AG09309 (cell line): ENCODE results near the gene ITIH4.

DNA sequence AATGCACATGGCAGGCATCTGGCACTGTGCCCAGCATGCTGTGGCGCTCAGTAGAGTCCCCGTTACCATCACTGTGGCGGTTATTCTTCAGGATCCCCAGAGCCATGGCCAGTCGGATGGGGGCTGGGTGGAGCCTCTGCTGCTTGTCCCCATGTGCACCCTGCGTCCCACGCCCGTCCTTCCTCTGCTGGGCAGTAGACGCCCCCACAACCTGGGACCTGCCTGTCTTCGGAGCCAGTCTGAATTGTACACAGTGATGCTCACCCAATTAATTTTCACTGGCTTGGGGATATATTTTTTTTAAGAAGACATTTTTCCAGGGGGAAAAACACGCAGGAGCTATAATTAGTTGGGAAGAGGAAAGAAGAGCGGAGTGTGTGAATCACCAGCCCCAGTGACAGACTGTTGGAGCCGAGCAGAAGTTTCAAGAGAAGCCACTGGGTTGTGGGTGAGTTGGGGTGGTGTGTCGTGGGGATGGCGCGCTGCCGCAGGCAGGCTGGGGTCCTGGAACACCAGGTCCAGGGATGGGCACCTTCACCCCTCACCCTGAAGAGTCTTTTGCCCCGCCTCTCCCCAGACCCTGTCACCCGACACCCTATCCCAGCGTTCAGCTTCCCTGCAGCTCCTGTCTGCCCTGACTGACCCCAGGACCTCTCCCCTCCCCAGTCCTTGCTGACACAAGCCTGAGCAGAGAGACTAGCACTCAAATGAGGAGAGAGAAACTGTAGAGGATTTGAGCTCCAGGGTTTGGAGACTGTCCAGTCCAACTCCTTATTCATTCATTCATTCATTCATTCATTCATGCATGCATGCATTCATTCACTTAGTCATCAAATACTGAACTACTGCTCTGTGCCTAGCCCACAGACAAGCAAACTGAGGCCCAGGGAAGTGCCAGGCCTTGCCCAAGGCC is 27.0 kb upstream of the RPL29 start:
- RRBS = no CpG with 5 or more reads among the region's 19 CpGs

- RRBS = no CpG with 5 or more reads among the region's 6 CpGs
These were observed 44.7 kb downstream of the POC1A start for GRCh38 chr3:52109448-52110047.

GRCh38 chr3:52110794-52111146 is 43.5 kb downstream of the POC1A start:
- RRBS = no CpG with 5 or more reads among the region's 3 CpGs

DNA sequence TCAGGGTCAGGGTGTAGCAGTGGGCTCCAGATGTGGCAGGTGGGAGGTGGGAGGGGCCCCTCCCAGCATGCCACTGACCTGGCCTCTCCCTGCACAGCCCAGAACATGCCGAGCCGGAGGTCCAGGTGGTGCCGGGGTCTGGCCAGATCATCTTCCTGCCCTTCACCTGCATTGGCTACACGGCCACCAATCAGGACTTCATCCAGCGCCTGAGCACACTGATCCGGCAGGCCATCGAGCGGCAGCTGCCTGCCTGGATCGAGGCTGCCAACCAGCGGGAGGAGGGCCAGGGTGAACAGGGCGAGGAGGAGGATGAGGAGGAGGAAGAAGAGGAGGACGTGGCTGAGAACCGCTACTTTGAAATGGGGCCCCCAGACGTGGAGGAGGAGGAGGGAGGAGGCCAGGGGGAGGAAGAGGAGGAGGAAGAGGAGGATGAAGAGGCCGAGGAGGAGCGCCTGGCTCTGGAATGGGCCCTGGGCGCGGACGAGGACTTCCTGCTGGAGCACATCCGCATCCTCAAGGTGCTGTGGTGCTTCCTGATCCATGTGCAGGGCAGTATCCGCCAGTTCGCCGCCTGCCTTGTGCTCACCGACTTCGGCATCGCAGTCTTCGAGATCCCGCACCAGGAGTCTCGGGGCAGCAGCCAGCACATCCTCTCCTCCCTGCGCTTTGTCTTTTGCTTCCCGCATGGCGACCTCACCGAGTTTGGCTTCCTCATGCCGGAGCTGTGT is 7.9 kb upstream of the STAB1 start:
- RRBS = 96% methylated on average over 3 of the region's 34 CpGs

DNA sequence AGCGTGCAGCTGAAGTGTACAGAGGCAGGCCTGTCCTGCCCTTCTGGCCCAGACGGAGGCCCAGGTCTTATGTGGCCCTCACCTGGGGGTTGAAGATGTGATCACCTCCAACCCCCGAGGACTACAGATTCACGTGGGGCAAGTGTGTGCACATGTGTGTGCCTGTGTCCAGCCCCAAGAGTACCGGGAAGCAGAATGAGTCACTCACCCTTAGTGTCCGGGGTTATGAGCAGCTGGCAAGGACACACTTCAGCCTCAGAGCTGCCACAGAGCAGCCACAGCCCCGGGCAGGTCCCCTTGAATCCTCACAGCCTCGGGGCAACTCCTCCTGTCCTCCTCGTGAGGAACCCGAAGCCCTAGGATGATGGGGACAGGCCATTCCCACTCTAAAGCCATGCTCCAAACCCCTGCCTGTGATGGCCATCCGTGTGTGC is 621 bp downstream of the STAB1 start:
- RRBS = 5% methylated on average over 2 of the region's 11 CpGs

DNA sequence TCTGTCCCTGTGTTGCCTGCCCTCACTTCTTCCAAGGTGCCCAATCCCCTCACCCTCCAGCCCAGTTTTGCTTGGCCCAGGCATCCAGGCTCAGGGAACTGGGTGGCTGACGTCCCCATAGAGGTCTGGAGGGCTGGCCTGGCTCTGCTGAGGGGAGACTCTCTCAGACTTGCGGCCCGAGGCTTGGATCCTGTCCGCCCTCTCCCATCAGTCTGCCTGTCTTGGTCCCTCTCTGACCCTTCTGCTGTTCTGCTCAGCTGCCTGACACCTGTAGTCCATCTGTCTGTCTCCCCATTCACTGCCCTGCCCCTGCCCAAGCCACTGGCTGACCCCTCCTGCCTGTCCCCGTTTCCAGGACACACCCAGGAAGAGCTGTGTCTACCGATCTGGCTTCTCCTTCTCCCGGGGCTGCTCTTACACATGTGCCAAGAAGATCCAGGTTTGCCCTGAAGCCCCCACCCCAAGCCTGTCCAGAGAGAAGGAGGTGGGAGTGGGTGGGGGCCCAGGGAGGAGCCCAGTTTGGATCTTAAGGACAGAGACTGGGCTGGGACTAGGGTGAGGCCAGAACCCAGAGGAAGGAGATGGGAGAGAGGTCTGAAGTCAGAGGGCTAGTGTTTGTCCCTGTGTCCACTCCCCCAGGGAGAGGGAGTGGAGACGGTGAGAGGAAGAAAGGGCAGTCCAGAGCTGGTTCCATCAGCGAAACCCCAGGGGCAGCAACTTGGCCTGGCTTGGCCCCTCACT is 18.4 kb downstream of the NT5DC2 start:
- RRBS = no CpG with 5 or more reads among the region's 9 CpGs

GRCh38 chr3:52563943-52564457 is 27.6 kb downstream of the UQCC5 start:
- RRBS = no CpG with 5 or more reads among the region's 2 CpGs

- RRBS = no CpG with 5 or more reads among the region's 12 CpGs
These were observed 73.0 kb downstream of the UQCC5 start for GRCh38 chr3:52609180-52610117.

- RRBS = no CpG with 5 or more reads among the region's 2 CpGs
These were observed 27.0 kb downstream of the NEK4 start for GRCh38 chr3:52743733-52744128.

- RRBS = no CpG with 5 or more reads among the region's 4 CpGs
These were observed 2.9 kb upstream of the NEK4 start for GRCh38 chr3:52773704-52773954.

DNA sequence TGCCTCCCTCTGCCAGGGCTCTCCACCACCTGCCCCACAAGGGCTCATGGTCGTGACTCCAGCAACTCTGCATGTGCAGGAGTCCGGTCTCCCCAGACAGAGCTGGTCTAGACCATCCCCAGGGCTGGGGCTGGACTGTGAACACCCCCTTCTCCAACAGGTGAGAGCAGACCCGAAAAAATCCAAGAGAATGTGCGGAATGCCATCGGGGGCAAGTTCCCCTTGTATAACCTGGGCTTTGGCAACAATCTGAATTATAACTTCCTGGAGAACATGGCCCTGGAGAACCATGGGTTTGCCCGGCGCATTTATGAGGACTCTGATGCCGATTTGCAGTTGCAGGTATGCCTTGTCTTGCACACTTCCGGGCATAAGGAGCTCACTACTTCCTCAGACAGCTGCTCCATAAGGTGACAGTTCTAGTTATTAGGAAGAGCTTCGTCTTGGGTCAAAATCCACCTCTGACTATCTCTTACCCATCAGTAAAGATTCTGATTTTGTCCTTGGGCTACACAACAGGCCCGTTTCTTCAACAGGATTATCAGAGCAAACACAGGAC is 6.3 kb downstream of the ITIH3 start:
- RRBS = 72% methylated on average over 4 of the region's 11 CpGs

- RRBS = 93% methylated on average over 4 of the region's 20 CpGs
These were observed at the start of gene ITIH4 for GRCh38 chr3:52830483-52831483. ITIH4 (minus strand) TSS chr3:52830672.

- RRBS = no CpG with 5 or more reads among the region's 6 CpGs
These were observed 62.5 kb downstream of the SFMBT1 start for GRCh38 chr3:52983124-52984000.

DNA sequence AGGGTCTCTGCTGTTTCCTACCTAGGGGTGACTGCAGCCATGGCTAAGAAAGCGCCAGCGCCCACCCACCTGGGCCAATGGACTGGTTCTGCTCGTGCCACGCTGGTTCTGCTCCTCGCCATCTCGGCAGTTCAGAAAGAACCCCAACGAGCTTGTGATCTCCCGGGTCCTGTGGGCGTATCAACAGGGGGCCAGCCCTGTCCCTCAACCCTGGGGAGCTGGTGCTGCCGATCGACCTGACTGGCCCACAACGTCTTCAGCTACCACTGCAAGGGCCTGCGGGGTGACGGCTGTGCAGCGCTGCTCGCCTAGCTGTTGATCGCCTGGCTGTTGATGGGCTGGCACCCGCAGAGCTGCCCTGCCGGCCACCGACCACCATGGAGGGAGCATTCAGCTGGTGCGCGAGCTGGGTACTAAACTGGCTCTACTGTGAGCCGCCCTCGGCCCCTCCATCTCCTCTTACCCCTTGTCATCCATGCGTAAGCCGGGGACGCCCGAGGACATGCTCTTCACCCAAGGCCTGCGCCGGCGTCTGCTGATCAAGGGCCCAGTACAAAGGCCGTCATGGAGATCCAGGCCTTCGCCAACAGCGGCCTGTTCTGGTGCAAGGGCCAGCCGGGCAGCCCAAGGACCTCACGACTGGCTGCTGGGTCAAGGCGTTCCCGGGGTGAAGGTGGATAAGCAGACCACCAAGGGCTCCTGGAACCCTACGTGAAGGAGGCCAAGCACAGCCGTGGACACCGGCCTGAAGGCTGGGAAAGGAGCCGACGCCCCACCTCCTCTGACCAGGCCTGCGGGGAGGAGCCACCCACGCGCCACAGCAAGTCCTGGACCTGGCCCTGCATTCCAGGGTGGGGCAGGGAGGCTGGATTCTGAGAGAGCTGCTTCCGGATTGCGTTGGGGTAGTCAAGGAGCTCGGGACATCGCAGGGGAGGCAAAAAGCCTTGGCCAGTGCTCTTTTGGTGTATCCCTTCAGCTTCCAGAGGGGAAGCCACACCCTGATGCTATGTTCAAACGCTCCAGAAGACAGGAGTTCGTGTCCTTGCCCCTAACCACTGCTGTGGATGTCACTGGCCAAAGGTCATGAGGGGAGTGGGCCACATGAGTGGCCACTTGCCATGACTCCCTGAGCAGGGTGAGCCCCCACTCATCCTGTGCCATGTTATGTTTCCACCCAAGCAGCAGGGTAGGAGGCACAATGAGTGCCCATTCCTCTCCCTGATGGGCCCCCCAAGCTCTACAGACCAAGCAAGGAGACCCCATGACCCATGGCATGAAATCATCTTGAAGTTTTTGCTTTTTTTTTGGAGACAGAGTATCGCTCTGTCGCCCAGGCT is 46.8 kb downstream of the SFMBT1 start:
- RRBS = 92% methylated on average over 15 of the region's 54 CpGs

GRCh38 chr3:53072574-53073779 is 27.1 kb upstream of the SFMBT1 start:
- RRBS = 40% methylated on average over 3 of the region's 39 CpGs

- RRBS = no CpG with 5 or more reads among the region's 8 CpGs
These were observed 40.6 kb downstream of the RFT1 start for GRCh38 chr3:53089428-53090141.

GRCh38 chr3:53164743-53165501 is 3.9 kb downstream of the PRKCD start:
- RRBS = no CpG with 5 or more reads among the region's 10 CpGs

DNA sequence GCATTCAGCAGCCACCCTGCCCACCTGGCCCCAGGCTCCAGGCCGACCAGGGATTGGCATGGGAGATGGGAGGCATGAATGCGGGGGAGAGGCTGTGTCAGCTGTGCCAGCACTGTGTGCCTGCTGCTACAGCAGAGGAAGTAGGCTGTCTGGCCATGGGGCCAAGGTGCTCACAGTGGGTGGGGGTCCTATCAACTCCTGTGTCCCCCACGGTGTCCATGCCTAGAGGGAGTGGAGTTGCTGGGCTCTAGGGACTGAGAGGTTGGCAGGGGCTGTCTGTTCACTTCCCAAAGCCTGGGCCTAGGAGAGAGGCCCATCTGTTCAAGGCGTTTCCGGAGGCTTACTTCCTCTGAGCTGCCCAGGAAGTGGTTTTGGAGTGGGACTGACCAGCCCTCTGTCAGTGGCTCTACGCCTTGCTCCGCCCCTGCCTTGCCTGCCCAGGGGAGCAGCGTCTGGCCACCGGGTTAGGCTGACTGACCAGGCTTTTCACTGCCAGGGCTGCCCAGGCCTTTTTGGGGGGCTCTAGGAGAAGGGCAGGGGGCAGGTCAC is 5.9 kb downstream of the PRKCD start:
- RRBS = no CpG with 5 or more reads among the region's 9 CpGs

- RRBS = no CpG with 5 or more reads among the region's 1 CpG
These were observed 10.5 kb downstream of the PRKCD start for GRCh38 chr3:53171548-53171955.

- RRBS = 86% methylated on average over 2 of the region's 11 CpGs
These were observed 20.4 kb downstream of the PRKCD start for GRCh38 chr3:53181416-53181723.